A172 (cell line): ENCODE measurements around a stretch of chr12.

GRCh38 chr12:92149606-92149805 lies 3.9 kb upstream of the BTG1 start:
- RAMPAGE, long total RNA, result no peak

DNA sequence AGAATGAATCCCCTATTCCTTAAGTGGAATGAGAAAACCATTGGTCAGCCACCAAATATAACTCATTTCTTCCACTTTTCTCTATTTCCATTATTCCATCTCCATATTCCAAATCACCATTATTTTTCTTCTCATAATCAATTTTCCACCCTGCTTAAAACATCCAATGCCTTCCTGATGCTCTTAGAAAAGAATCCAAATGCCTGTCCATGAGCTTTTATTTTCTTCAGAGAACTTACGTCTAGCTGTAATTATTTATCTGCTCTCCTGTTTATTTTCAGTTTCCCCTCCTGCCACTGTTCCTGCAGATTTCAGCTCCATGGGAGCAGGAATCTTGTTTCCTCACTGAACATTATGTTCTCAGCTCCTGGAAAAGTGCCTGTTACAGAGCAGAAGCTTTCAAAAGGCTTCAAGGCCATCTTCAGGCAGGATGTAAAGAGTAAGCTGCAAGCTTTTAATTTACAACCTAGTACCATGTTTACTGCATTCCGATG lies 98.3 kb upstream of the BTG1 start:
- RAMPAGE, long total RNA, result no peak

DNA sequence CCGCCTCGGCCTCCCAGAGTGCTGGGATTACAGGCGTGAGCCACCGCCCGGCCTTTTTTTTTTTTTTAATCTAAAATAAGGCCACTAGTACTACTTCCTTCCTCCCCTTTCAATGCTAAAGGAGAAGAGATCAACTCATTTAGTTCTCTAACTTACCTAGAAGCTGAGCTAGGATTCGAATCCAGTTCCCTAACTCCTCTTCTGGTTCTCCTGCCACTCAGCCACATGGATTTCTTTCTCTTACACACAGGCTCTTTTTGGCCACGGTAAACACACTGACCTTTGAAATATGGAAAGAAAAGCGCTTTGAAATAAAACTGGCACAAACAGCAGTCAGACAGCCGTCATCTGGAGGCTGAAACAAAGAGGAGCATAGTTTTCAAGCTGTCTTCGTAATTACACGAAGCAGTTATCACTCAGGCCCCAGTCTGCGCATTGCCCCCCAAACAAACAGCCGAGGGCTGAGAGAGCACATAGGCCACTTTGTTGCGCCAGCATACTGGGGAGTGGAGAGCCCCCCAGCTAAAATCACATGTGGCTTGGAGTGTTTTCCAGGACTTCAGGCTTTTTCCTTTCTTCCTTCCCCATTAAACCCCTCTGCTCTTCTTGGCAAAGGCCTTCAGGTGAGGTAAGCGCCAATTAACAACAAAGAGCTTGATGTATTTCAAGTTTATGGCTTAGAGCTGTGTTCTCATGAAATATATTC lies 142.8 kb upstream of the BTG1 start:
- RAMPAGE, long total RNA, result no peak

- RAMPAGE, long total RNA, result no peak
Observed at GRCh38 chr12:92347874-92348394, 202.3 kb upstream of the BTG1 start.

DNA sequence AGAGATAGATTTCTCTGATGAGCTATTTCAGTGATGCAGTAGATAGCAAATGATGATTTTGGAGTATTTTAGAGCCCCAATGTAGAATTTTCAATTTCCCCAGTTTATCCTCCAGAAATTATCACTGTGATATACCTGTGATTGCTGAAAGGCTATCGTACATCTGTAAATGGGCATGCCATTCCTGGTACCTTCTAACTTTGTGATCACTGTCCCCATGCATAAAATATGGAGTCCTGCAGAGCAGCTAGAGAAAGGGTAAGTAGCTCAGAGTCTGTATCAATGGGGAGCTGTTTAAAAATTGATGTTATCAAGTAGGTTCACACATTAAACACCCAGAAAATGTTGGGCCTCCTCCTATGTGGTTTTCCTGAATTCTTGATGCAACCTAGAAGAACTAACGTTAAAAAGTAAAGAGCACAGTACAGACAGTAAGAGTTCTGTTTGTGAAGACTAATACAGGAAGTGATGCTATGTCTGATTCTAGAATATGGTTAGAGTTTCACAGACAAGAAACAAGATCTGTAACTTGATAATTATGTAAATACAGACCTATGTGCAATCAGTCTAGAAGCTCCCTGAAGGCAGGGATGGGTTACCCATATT lies 214.7 kb upstream of the BTG1 start:
- RAMPAGE, long total RNA, result no peak

GRCh38 chr12:92437348-92437903 lies 265.4 kb upstream of the PLEKHG7 start:
- RAMPAGE, long total RNA, result no peak

DNA sequence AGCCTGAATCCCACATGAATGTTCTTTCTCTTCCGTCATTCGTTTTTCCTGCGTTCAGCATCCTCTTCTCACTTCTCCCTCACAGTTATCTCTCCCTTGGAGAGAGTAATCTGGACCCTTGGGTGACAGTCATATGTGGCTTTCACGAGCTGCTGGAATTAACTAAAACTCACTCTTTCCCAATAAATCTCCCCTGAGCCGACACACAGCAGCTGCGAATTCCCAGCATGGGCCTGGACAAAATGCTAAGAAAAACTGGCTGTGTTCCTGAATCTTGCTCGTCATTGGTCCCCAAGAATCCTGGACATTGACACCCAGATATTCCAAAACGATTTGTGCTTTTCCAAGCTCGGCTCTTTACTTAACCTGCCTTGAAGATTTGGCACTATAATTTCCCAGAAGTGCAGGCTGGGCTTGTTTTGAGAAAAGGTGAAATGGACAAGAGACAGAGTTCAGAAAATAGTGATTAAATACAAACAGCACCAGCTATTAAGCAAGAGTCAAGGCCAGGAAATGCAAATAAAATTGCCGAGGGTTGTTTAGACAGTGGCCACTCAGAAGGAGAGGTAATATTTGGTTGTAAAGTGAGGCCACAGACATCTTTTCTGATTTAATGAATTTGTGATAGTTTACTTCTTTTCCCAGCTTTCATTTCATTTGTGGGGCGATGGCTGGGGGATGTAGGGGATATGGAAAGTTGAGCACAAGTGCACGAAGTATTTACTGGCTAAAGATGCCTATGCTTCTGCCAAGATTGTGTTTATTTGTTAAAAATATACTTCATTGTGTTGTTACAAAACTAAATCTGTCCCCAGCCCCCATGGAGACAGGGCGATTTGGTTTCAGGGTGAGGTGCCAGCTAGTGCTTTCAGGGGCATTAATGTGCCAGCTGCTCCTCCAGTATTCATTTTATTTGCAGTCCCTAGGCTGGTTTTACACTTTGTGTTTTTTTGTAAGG lies 199.2 kb upstream of the PLEKHG7 start:
- RAMPAGE, long total RNA, result no peak

GRCh38 chr12:92561371-92562027 lies 141.3 kb upstream of the PLEKHG7 start:
- RAMPAGE, long total RNA, result no peak

DNA sequence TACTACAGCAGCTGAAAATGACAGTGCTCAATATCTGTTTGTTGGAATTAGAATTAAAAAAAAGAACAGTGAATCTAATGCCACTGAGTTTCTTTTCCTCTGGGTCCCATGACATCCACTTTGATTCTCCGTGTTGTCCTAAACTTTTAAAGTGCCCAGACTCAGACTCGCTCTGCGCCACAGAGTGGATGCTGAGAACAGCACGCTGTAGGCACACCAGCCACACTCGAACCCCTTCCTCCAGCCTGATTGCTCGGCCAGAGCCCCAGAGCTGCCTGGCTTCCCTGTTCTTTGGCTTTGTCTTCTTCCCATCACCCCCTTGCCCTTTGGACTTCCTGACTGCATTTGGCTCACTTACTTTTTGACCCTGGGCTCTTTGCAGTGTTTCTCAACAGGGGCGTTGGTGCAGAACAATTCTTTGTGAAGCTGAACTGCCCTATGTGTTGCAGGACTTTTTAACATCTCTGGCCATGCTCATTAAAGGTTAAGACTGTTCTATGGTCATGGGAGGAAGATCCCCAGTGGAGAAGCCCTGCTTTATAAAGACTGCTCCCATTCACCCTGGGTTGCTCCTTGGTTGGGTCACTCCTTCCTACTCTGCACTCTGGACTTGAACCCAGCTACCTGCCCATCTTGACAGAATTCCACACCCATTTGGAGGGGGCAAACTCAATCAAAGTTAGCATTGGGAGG lies 127.9 kb upstream of the PLEKHG7 start:
- RAMPAGE, long total RNA, result no peak

DNA sequence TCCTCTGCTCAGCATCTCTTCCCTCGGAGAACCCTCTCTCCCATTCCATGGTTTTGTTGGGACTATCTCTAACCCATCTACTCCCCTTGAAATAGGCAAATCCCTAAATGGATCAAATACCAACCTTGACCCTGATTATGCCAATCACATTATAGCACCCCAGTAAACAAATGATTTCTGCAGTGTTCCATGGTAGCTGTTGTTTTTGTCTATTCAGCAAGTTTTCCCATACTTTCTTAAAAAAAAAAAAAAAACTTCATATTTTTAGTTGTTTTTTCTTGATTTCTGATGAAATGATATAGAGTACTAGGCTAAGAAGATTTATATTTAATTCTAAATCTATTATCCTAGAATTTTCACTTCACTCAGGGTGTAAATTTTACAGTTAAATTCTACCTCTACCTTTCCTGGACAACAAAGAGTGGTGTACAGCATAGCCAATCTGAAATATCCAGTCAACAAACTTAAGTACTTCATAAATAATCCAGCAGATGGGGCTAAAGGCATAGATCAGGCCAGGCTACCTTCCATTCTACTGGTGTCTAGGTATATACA lies 82.1 kb downstream of the PLEKHG7 start:
- RAMPAGE, long total RNA, result no peak

DNA sequence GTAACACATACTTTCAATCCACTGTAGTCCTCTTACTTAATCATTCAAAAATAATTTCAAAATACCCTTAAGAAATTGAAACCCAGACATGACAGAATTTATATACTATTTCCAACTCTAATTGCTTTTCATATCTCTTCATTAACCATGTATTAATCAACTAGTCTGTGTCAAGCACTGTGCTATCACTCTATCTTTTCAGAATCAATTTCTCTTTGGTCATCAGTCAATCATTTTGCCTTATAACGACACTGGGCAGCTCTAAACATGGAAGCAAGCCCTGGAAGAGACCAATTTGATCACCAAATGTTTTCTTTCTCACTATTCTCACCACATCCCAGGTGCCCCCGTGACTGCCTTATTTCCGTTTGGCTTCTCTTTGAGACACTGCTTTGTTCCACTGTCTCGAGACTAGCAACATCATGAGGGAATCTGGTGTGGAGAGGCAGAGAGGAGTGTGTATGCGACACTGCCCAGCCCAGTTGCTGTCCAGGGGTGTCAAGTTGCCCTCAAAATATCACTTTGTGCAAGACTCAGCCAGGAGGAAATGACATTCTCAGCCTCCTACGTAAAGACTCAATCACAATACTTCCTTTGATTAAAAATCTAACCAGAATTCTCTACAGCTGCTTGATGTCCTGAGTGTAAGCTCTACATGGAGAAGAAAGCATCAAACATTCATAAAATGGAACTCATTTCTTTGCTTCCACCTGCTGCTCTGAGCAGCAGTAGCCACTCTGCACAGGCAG lies 48.1 kb upstream of the EEA1 start:
- RAMPAGE, long total RNA, result no peak

- RAMPAGE, long total RNA, result no peak
Observed at GRCh38 chr12:93020384-93020999, 91.4 kb upstream of the EEA1 start.

DNA sequence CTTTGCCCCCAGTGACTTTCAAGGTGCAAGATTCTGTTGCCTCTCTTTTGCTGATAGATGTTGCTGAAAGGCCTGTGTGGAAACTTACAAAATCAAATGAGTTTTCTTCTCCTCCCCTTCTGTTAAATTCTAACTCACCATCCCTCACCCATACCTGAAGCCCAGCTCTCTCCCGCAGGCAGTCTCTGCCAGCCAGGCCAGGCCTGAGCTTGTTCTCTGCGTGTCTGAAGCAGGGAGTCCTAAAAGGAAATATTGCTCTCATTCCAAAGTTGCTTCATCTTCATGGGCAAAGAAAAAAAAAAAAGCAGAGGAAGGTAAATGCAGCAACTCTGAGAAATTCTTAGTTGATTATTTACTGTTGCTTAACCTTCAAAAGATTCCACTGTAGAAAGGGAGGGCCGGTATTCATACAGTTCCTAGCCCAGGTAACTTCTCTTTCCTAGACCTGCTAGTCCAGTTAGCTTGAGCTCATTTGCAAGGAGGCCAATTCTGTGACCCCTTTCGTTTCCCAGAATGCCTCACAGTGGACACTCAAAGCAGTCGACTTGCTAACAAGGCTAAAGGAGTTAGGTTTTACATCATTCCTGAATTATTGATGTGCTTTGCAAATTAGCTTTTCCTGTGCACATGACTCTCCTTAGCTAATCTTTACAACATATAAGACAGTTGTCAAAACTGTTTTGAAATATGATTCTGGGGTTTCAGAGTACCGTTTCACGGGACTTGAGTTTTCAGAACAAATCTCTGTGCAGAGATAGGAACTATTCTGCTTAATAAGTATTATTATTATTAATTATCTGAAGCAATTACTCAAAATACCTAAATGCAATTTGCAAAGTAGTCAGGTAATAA lies 193.6 kb upstream of the EEA1 start:
- RAMPAGE, long total RNA, result no peak

DNA sequence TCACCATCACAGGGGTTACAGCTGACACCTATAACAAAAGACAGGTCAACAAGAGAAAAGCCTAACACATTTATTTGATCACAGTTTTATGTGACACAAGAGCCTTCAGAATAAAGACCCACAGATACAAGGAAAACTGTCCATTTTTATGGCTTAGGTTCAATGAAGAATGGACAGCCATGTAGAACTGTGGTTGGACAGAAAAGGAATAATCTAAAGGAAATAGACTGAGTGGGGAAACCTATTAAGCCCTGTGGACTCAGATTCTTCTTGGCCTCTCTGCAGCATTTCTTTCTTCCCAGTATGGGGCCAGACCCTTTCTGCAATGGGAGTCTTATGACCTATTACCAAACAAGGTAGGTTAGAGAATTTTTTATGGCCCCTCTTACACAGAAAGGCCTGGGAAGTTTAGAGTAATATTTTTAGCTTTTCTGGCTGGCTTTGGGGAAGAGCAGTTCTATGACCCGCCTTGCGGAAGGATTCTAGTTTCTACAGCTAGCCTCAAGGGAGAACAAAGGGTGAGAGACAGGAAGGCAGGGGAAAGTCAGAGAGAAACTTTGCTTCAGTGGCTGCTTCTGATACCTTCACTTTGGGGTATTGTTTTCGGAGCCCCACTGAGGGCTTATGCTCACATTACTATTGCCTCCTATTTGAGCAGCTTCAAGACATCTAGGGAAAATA lies 80.9 kb upstream of the NUDT4 start:
- RAMPAGE, long total RNA, result no peak

DNA sequence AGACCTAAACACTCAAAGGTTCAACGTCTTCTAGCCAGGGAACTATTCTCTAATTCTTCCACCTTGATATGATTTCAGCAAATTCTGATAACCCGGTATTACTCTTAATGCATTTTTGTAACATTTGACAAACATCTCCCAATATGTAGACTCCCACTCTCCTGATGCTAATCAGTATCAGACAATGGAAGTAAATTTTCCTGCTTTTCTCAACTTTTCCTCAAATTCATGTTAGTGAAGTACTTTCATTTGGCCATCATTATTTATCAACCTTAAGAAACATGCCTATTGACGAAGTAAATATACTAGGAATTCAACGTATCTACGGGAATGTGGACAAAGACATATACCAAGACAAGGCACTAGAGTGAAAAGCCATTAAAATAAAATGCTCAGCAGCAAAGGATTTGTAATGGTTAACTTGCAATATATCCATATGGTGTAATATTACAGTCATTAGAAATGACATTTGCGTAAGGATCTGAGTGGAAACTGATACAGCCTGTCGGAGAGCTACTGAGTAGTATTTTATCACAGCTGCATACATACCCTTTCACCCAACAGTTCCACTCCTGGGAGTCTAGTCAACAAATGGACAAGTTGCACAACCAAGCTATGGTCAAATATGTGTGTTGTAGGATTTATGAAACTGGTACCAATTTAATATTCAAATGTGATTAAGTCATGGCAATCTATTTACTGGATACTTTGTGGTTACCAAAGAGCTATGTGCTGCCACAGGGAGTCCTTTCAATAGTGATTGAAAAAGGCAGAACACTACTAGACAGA lies 26.4 kb downstream of the NUDT4 start:
- RAMPAGE, long total RNA, result no peak

- RAMPAGE, long total RNA, result no peak
Observed at GRCh38 chr12:93404687-93405982, 27.4 kb downstream of the NUDT4 start.

- RAMPAGE, long total RNA, result no peak
Observed at GRCh38 chr12:93440872-93441453, 784 bp downstream of the UBE2N start.

GRCh38 chr12:93447503-93448180 lies 5.9 kb upstream of the UBE2N start:
- RAMPAGE, long total RNA, result no peak

- RAMPAGE, long total RNA, result no peak
Observed at GRCh38 chr12:93563598-93564155, 8.8 kb upstream of the SOCS2 start.

DNA sequence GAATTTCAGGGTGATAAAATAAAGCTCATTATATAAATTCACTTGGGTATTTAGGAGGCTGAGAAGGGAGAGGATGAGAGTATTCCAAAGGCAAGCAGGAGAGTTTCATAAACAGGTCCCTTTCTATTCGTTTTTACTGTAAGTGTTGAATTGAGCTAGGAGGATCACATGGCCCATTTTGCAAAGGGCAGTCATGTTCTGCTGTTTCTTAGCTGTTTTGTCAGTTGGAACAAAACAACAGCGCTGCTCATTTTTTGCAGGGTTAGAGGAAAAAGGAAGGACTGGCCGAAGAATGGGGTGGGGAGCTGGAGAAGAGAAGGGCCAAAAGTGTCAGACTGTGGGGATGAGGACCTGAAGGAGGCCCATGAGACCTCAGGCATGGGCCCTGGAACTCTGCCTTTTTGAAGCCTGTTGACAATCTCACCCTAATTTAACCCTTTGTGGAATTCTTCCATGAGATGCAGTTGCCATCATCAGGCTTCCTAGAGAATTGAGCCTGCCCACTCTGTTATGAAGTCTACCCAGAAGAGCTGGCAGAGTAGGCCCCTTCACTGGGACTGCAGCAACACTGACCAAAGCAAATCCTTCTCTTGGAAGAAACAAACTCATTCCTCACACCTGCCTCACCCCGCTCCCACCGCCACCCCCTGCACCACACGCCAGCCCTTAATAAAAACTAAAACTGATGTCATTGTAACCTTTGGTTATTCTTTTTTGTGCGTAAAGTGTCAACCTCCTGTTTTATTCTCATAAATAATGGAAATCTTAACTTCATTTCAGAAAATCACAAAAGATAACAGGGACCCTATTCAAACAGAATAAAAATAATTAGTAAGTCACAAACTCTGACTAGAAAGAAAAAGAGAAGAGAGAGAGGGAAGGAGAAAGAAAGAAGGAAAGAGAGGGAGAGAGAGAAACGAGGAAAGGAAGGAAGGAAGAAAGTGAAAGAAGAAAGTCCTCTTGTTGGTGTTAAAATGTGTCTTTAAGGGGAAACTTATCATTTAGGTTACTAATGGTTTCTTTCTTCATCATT lies 61.1 kb downstream of the CRADD start:
- RAMPAGE, long total RNA, result no peak